Aorta (tissue), 1 donor: ENCODE measurements around a stretch of chr6.

DNA sequence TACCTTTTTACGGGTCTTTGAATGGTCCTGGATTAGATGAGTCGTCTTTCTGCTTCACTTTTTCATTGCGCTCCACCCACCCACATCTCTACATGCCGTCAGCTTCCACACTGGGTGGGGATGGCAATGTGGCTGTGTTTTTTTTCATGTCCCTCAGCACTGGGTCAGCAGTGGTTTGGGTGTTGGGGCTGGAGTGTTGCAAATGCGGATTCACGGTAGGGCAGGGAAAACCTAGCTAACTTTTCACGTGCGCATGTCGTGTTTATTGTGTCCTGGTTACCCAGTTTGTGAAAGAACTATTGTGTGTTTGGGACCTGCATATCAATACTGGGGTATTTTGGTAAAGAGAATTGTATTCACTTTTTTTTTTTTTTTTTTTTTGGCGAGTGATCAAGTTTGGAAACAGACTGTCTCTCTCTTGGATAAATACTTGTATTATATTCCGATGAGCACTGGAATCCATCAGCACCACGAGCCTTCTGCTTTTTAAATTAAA lies 1.2 kb downstream of the DUSP22 start:
- PRO-cap = no peak

DNA sequence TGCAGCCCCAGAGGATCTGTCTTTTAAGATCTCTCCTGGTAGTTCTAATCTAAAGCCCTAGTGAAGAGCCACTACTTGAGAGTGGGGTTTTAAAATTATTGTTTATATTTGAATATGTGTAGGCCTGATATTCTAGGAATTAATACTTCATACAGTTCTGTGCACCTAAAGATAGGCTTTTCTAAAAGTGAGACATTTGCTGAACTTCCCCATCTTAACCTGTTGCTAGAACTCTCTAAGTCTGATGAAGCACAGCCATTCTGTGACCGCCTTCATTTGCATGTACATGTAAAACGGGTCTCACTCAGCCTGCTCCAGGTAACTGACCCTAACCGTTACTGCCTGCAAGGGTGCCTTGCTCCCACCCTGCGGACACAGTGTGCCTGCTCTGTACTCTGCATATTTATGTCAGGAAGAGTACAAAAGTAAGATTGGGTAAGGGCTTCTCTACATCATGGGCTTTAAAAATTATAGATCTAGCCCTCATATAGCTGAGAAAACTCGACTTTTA lies 44.3 kb upstream of the IRF4 start:
- PRO-cap = no peak

DNA sequence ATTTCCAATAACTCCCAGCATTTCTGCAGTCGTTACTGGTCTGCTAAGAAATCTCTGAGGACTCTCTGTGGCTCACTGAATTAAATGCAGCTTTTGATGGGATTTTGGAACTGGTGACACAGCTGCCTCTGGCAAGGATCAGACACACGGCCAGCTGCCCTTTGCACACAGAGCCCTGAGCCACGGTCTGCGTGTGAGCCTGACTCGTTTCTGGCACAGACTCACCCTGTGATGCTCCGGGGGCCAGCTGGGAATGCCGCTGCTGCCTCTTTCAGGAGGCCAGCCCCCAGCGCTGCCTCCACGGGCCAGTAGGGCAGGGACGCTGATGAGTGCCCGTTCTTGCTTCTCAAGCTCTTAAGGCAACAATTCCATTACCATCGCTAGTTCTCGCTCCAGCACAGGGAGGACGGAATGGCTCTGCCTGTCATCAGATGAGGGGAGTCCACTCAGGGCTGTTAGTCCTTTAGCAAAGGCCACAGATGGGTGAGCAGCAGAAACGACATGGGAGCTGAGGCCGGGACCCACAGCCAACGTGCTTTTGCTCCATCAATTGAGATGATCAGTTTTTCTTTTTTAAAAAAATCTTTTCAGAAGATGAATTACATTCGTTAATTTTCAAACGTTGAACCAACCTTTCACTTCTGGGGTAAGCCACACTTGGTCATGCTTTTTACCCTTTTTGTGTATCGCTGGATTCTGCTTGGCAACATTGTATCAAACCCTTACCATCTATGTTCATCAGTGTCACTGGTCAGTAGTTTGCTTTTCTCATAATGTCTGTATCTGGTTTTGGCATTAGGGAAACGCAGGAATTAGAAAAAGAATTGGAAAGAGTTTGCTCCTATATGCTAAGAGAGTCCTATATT lies 61.8 kb downstream of the IRF4 start:
- PRO-cap = no peak

- PRO-cap = no peak
Measured at GRCh38 chr6:503720-504606, 112.4 kb downstream of the IRF4 start.

- PRO-cap = no peak
Measured at GRCh38 chr6:511929-512530, 120.5 kb downstream of the IRF4 start.

GRCh38 chr6:719368-719850 lies 26.5 kb upstream of the EXOC2 start:
- PRO-cap = no peak

- PRO-cap = no peak
Measured at GRCh38 chr6:1046089-1046557, 265.8 kb upstream of the FOXQ1 start.

GRCh38 chr6:1070085-1070554 lies 241.8 kb upstream of the FOXQ1 start:
- PRO-cap = no peak

- PRO-cap = no peak
Measured at GRCh38 chr6:1110975-1111703, 200.8 kb upstream of the FOXQ1 start.

DNA sequence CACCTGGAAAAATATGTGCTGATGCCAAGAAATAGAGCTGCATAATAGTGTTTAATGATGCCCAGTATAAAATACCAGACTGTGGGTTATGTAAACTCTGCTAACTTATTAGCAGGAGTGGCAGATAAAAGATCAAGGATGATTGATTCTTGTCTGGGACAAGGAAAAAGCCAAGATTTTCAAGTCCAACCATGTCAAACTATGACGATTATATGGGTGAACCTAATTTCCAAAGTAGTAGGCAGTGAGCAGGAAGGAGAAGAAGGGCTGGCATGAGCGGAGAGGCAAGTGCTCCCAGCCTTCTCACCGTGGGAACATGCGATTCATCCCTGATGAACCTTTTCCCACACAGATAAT lies 150.6 kb upstream of the FOXQ1 start:
- PRO-cap = no peak

DNA sequence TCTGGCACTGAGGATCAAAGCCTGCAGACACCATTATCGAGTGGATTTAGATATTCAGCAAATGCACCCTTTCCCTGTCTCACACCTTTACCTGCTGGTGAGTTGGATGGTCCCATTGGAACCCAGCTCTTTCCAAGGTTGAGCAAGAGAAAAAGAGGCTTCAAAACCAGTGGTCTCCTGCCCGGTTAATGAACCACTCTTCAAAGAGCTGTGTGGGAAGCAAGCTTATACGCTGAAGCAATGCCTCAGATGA lies 83.5 kb upstream of the FOXQ1 start:
- PRO-cap = no peak

DNA sequence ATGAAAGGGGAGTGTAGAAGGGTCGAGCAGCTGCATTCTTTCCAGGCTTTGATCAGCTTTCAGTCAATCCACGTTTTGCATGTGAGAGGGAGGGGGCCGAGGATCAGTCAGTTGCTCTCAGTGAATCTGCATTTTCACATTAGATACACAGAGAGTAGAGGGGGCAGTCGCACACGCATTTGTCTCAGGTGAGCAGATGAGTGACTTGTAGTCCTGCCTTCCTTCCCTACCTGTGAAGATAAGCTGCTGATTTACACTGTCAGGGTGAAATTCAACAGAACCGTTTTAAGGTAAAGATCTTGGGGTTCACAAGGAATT lies 78.8 kb downstream of the FOXF2 start:
- PRO-cap = no peak

GRCh38 chr6:1526314-1527070 lies 83.2 kb upstream of the FOXC1 start:
- PRO-cap = no peak

GRCh38 chr6:1762237-1762790 lies 152.6 kb downstream of the FOXC1 start:
- PRO-cap = no peak

- PRO-cap = no peak
Measured at GRCh38 chr6:2081177-2081482, 164.3 kb downstream of the GMDS start.

DNA sequence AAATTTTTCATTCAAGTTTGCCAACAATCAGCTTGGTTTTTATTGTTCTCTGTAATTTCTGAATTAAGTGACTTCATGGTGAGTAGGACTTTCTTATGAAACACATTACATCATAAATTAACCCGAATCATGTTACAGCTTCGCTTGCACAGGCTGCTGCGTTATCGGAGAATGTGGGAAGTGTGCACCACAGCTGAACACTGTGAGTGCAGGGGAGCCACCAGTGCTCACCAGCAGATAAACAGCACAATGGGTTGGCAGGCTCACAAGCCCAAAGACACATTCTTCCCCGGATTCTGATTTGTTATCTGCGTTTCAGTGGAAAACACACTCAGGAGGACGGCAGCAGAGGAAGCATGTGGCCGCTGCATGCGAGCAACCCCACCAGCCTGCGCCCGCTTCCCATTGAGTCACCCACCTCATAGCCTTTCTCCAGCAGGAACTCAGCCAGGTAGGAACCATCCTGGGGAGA lies 121.1 kb downstream of the GMDS start:
- PRO-cap = no peak

GRCh38 chr6:2221847-2222046 lies 23.7 kb downstream of the GMDS start:
- PRO-cap = no peak

GRCh38 chr6:2272704-2273169 lies 27.3 kb upstream of the GMDS start:
- PRO-cap = no peak

DNA sequence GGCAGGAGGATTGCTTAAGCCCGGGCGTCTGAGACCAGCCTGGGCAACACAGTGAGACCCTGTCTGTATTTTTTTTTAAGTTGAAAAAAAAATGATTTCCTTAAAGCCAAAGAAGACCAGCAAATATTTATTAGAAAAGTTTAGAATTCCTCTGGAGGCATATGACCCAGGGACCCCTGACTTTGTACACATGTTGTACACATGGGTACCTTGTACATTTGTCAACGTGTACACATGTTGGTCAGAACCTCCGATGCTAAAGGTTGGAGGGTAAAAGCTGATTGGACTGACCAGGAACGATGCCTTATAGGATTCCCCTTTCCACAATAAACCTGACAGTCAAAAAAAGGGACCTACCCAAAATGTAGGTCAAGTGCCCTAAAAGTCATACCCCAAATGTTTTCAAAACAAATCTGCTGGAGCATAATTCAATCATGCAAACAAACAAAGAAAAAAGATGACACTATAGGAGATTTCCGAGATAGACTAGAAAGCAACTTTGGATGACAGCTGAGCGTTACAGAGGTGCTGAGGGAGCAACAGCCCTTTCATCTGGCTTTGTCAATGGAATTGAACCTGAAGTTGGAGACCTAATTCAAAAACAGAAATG lies 102.6 kb upstream of the GMDS start:
- PRO-cap = no peak

GRCh38 chr6:2433869-2434513 lies 188.6 kb upstream of the GMDS start:
- PRO-cap = no peak